Mammary microvascular endothelial cell (primary cell): ENCODE measurements around the gene CPA4.

GRCh38 chr7:129774077-129775212 lies 162.9 kb downstream of the NRF1 start:
- RAMPAGE, long total RNA = no peak

- RAMPAGE, long total RNA = no peak
These were observed 164.0 kb downstream of the NRF1 start for GRCh38 chr7:129775493-129776044.

DNA sequence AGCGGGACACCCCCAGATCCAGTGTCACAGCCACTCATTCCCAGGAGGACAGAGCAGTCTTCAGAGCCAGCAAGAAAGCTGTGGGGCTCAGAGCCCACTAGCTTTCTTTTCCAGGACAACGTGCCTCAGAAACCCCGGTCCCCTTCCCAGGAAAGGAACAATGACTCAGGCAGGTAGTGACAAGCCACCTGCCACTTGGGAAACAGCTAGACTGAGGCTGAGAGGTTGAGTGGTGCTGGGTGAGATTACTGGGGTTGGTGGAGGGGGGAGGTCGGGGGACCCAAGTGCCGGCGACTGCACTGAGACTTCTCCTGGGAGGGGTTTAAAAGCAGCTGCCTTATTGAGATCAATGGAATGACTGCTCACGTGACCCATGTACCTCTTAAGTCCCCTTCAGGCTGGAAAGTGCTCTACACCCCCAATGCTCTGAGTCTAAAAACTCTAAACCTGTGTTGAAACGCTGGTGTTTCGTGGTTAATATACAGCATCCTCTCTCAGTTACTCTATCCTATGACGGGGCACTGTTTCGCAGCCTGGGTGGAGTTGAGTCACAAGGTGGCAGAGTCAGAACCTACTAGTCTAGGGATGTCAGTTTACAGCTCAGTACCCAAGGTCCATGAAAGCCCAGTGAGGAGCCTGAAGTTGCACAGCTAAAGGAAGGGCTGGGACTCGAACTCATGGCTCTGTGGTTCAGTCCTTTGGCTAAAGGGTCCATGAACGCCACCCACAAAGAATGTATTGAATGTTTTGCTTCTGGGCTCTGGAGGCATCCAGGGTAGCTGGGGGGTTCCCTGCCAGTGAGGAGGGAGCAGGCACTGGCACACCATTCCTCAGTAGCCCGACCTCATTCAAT lies 123.4 kb downstream of the UBE2H start:
- RAMPAGE, long total RNA = no peak

GRCh38 chr7:129834315-129835081 lies 118.3 kb downstream of the UBE2H start:
- RAMPAGE, long total RNA = no peak

DNA sequence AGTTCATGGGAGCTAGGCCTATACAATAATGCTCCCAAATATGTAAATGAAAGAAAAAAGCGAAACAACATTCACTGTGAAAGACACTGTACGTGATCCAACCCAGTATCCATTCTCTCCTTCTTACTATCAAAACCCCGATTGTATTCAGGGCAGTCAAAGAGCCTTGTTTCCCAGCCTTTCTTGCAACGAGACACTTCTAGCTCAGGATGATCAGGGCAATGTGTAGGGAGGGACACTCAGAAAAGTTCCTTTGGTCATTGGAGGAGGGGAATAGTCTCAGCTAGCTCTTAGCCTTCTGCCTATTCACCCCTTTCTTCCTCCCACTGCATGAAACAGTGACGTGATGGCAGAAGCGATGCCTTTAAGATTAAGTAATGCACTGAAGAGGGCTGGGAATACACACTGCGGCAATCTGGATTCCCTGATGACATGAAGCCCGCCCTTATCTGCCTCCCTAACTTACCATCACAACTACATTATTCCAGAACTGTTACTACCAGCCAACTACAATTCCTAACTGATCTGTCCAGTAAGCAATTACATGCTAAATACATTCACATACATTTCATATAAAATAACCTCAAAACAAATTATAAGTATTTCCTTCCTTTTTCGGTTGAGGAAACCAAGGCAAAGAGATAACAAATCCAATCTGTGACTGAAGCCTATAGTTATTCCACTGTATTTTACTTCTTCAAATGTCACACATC lies 27.2 kb downstream of the UBE2H start:
- RAMPAGE, long total RNA = no peak

DNA sequence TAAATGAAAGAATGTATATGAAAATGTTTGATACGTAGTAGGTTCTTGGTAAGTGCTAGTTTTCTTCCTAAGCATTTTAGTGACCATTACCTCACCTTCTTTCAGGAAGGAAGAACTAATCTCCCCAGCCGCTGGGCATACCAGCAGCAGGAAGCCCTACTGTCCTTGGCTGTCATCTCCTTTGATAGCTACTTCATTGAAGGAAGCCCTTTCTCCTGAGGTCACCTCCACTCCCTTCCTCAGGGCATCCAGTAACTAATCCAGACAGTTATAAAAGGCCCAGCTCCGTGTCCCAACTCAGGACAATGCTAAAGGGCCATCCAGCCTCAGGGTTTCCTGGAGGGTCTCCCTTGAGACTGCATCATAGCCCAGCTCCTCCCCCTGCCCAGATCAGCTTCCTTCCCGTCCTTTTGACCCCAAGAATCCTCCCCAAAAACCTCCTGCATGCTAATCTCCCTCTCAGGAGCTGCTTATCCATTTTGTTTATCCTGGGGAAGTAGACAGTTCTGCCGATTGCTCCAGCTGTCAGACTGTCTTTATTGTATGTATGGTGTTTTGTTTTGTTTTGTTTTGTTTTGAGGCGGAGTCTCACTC lies 8.3 kb upstream of the ZC3HC1 start:
- RAMPAGE, long total RNA = no peak

DNA sequence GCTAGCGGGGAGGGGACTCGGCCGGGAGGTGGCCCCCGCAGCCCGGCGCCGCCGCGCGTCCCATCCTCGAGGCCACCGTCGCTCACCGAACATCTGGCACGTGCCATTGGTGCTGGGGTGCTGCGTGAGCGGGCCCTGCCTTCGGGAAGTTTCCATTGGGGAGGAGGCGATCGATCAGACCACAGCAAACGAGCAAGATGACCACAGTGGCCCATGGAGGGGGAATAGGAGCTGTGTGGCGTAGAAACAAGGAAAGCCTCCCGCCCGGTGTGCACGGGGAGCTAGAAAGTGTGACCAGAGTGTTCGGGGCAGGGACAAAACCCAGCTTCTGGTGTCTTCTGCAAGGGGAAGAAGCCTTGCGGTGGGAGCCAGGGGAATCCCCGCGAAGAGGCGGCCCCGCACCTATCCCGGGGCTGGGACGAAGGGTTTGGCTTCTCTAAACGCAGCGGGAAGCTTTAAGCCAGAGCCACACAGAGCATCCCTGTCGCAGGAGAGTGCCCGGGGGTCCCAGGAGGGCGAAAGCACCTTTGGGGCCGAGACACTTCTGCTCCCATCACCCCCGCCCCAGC lies 64.3 kb downstream of the TMEM209 start:
- RAMPAGE, long total RNA = no peak

DNA sequence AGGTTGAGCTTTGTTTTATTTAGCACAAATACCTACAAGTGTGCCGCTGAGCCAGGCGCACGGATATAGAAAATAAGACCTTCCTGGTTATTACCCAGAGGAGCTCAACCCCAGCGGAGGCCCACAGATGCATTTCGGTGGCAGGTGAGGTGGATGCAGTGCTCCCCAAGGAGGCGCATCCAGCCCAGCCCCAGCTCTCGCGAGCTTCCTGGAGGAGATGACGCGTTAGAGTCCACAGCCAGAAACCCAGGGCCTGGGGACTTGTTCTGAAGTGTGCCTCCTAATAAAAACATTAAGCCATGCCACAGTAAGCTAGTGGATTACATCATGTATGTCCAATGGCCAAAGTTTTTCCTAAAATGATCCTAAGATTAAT lies 923 bp upstream of the TMEM209 start:
- RAMPAGE, long total RNA = no peak

DNA sequence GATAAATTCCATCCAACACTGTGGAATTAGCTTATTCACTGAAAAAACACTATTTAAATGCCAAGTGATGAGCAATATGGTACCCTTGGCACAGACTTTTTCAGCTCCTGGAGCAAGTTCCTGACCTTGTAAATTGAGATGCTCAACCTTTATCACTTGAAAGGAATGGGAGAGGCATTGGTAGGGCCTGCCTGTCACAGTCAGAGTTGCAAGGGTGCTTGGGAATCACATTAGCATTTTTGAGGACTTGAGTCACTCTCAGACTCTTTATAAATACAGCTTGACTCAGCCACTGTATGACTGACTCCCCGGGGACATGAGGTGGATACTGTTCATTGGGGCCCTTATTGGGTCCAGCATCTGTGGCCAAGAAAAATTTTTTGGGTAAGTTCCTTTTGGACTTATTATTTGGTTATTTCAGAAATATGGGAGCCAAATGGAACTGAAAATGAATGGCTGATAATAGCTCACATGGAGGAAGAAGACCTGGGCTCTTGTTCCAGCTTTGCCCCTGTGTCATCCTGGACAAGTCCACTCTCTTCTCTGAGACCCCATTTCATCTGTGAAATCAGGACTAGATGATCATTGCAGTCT lies at the start of gene CPA4:
CPA4 (plus strand) TSS at position 297 of the 594 bp plus-strand sequence.
- RAMPAGE, long total RNA = no peak

- RAMPAGE, long total RNA = no peak
These were observed 4.2 kb downstream of the CPA1 start for GRCh38 chr7:130384042-130385334.

- RAMPAGE, long total RNA = no peak
These were observed 16.3 kb downstream of the MEST start for GRCh38 chr7:130507973-130508774.

DNA sequence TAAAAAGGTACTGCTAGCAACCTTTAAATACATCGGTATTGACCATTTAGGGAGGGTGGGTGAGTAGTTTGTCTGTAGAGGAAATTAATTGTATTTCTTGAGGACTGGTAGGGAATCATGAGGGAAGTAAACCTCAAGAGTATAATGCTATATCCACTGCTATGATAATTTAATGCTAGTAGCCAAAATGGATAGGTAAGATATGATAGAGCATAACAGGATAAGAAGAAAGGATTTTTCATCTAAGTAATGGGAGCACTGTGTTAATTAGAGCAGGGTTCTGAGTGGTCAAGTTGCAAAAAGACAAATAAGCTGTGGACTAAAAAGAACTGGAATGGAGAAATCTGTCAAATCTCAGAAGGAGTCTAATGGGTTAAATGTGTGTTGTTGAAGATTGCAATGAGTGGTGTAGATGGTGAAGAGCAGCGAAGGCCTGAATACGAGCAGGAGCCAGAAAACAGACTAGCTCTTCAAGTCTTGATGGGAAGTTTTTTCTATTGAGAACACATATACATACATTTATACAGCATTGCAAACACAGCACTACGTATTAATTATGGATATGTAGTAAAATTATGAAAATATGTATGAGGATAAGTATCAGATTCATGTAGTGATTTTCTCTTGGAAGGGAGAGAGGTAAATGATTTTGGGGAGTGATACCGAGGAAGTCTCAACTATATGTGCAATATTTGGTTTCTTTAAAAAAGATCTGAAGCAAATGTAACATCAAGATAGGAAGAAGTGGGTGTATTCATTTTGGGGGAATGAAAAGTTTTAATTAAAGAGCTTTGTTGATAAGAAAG lies 25.9 kb downstream of the MEST start:
- RAMPAGE, long total RNA = no peak

- RAMPAGE, long total RNA = no peak
These were observed 38.3 kb downstream of the MEST start for GRCh38 chr7:130529861-130530815.

- RAMPAGE, long total RNA = no peak
These were observed 39.9 kb downstream of the MEST start for GRCh38 chr7:130531891-130532165.

GRCh38 chr7:130566352-130566971 lies 74.6 kb downstream of the MEST start:
- RAMPAGE, long total RNA = no peak

DNA sequence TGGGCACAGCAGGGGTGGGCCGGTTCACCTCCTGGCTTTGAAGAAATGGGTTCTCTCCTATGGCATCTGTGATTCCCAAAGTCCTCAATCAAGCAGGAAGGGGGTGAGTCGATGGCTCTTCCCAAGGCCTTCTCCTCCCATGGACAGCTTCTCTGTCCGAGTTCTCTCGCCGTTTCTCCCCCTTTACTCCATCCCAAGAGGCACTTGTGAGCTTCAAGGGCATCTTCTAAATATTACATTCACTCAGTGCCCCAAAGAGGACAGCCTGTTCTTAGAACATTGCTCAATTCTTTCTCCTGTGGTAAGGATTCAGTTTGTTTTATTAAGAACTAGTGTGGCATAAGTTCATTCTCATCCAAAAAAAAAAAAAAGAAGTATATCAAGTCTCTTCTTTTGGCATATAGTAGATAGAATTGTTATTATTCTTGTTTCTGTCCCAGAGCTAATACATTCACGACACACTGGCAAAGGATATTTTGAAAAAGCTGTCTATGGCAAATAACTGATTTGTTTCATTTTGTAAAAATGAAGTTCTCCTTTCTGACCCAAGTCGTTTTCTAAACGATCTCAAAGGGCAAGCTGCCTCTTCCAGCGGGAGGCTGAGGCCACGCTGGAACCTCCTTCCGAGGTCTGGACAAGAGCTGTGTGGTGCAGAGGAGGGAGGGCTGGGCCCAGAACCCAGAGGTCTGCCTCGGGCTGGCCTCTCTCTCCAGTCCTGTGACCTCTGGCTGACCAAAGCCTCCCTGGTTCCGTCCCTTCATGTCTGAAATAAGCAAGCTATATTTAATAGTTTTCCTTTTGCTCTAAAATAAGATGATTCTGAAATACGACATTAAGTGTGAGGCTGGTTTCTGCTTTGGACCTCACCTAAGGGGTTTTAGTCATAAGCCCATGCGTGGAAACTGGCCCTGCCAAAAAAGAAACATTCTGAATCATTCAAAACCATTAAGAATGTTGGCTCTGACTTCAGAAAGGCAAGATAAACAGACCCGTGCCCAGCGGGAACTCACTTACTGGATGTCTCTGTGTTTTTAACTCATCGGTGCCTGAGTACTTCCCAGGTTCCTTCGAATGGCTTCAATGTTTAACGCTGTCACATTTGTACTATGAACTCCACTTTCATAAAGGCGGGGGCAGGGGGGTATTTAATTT lies 157.0 kb upstream of the KLF14 start:
- RAMPAGE, long total RNA = no peak

DNA sequence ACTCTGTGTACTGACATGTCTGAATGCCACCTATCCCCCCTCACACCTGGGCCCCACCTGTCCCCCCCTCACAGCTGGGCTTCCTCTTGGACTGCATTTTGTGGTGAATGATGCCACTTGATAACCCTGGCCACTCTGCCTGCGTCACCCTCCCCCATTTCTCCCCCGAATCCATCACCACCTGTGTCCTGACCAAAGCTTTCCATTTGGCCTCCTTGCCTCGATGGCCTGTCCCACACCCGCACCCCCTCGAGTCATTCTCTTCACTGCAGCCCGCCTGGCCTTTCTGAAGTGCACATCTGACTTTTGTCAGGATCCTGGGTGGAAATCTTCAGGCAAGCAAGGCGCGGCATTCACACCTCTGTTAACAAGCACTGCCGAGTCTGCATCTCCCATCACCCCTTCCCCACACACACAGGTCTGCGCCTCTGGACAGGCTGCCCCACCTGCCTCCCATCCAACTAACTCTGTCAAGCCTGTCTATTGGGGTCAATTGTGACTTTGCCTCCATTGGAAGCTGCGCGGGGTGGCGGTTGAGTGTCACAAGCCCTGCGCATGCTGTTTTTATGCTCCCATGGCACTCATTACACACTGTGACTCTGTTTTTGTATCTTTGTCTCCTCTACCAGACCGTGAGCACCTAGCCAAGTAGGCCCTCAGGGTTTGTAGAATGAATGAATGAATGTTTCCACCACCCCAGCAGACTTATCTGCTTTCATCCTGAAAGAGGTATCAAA lies 175.4 kb upstream of the KLF14 start:
- RAMPAGE, long total RNA = no peak

DNA sequence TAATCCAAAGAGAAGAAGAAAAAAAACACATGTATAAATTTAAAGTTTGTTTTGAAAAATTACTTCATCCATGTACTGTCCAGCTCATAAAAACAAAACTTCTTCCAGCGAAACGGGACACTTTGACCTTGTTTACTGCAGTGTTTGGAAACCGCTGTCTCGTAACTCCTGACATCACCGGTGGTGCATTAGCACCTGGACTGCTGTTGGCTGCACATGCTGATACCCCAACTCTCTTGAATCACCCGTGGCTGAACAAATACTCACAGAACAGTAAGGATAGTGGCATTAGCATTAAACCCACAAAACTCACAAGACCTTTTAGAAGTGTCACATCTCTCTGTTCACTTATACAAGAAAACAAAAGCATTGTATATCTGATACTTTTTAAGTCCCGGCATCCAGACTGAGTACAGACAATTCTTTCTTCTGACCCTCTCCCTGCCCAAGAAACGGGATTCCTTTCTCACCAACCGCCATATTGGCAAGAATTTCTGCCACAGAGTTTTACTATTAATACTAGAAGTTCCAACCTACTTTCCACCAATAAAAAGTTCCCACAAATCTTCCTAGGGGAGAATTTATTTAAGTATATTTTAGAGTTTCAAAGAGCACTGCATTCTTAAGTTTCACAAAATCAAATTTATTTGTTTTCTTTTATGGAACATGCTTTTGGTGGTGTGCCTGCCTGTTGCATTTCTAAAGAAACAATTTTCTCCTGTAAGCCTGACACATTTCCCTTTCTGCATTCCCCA lies 208.3 kb upstream of the KLF14 start:
- RAMPAGE, long total RNA = no peak

- RAMPAGE, long total RNA = no peak
These were observed 239.7 kb upstream of the KLF14 start for GRCh38 chr7:130973669-130974053.

DNA sequence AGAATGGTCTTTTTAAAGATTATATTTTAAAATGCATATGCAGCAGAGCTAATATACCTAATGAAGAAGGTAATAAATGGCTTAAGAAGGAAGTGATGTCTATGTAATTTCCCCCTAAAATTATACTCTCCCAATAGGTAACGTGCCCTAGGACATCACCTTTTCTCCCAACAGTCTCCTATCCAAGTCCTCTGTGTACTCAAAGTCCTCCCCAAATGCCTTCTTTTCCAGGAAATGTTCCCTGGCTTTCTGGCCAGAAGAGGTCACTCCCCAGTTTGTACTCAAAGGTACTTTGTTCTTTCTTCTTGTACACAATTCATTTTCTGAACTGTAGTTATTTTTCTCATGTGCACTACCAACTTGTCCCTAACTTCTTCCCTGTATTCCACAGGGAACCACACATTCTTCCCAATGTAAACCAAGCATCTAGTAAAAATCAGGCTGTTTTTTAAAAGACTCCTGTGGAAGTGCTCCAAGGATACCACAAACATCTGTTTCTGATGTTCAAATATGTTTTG lies 262.2 kb upstream of the KLF14 start:
- RAMPAGE, long total RNA = no peak